H4 (cell line): ENCODE measurements around a stretch of chr10.

- RAMPAGE, long total RNA = no peak
These were observed 158.1 kb downstream of the CDH23 start for GRCh38 chr10:71554804-71555173.

DNA sequence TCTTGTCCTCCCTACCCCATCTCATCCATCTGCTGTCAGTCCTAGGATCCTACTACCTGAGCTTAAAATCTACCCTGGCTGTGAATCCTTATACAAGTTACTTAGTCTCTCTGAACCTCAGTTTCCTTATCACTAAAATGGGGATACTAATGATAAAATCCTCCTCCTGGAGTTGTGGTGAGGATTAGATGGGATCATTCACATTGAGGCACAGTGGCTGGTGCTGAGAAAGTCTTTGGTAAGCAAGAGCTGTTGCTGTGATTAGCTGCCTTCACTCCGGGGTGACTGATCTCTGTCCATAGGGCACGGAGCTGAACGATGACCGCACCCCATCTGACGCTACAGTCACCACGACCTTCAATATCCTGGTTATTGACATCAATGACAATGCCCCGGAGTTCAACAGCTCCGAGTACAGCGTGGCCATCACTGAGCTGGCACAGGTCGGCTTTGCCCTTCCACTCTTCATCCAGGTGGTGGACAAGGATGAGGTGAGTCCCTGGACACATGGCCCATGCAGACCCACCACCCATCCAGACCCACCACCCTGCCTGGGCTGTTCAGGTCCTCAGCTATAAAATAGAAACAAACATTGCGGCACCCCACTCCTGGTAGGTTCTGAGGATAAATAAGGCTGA lies 102.6 kb downstream of the C10orf105 start:
- RAMPAGE, long total RNA = no peak

GRCh38 chr10:71638021-71639192 lies 81.2 kb downstream of the C10orf105 start:
- RAMPAGE, long total RNA = no peak

DNA sequence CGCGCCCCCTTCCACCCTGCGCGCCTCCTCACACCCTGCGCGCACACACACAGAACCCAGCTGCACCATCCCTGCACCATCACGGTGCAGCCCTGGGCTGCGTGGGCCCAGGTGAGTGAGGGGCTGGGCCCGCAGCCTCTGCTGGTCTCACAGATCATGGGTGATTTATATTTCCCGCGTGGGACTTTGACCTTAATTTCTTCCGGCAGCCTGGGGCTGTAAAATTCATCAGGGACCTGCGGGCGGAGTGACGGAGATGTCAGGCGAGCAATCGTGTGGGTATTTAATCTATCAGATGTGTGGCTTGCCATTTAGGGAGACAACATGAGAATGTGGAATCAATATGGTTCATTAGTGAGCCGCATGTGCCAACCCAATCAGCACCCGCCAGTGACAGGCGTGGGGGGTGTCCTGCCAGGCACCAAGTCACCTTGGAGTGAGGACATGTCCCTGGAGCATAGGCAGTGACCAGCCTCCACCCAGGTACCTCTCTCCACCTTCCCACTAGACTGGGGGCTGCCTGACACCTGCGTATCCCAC lies 57.6 kb downstream of the C10orf105 start:
- RAMPAGE, long total RNA = no peak

DNA sequence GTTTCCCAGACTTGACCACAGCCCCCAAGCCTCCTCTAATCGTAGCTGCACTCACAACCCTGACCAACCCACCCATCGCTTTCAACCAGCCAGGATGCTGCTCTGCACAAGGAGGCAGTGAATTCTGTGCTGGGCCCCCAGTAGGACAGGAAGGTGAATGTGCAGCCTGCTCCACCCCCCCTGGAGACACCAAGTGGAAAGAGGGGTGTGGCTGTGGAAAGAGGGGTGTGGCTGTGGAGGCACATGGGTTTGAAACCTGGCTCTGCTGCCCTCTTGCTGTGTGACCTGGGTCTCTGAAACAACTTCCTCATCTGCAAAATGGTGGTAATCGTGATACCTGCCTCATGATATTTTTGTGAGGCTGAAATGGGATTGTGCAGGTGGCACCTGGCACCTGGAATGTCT lies 35.3 kb downstream of the C10orf105 start:
- RAMPAGE, long total RNA = no peak

GRCh38 chr10:71782801-71783433 lies 9.6 kb upstream of the VSIR start:
- RAMPAGE, long total RNA = no peak

- RAMPAGE, long total RNA = no peak
These were observed 29.0 kb downstream of the PSAP start for GRCh38 chr10:71821763-71822806.

DNA sequence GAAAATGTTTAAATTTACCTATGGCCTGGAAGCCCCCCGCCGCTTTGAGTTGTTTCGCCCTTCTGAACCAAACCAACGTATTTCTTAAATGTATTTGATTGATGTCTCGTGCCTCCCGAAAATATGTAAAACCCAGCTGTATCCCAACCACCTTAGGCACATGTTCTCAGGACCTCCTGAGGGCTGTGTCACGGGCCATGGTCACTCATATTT lies 748 bp downstream of the PSAP start:
- RAMPAGE, long total RNA = no peak

DNA sequence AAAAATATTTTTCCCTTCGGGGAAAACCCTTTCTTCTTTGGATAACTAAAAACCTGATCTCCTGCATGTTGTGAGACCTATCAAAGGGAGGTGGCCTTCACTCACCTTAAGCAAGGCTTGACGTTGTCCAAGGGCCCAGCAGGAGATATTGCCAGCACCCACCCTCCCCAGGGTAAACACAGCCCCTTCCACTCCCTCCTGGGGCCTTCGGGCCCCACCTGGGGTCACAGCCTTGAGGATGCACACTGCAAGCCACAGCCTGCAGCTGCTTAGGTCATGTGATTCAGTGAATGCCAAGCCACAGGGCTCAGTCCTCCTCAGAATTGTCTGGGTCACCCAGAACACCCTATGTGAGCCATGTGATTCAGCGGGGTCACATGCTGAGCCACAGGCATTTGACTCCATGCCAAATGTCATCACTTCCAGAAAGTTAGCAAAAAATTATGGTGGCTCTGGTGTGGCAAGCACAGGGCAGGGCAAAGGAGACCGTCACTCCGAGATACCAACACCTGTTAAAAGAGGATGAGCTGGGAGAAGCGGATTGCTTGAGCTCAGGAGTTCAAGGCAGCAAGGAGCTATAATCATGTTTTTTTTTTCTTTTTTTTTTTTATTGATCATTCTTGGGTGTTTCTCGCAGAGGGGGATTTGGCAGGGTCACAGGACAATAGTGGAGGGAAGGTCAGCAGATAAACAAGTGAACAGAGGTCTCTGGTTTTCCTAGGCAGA lies 17.2 kb upstream of the PSAP start:
- RAMPAGE, long total RNA = no peak

GRCh38 chr10:71974355-71974885 lies 10.2 kb downstream of the CHST3 start:
- RAMPAGE, long total RNA = no peak

GRCh38 chr10:72066660-72067356 lies 21.5 kb downstream of the SPOCK2 start:
- RAMPAGE, long total RNA = no peak

- RAMPAGE, long total RNA = no peak
These were observed 487 bp downstream of the SPOCK2 start for GRCh38 chr10:72087908-72088220.

GRCh38 chr10:72089481-72090088 lies 1.2 kb upstream of the SPOCK2 start:
- RAMPAGE, long total RNA = no peak

- RAMPAGE, long total RNA = no peak
These were observed 11.3 kb upstream of the SPOCK2 start for GRCh38 chr10:72099634-72100047.

- RAMPAGE, long total RNA = no peak
These were observed 35.3 kb upstream of the SPOCK2 start for GRCh38 chr10:72123717-72124027.

- RAMPAGE, long total RNA = no peak
These were observed 12.2 kb upstream of the DDIT4 start for GRCh38 chr10:72261444-72262068.

GRCh38 chr10:72275161-72275775 lies 1.5 kb downstream of the DDIT4 start:
- RAMPAGE, long total RNA = no peak

GRCh38 chr10:72315299-72316237 lies 39.2 kb downstream of the DNAJB12 start:
- RAMPAGE, long total RNA = no peak

DNA sequence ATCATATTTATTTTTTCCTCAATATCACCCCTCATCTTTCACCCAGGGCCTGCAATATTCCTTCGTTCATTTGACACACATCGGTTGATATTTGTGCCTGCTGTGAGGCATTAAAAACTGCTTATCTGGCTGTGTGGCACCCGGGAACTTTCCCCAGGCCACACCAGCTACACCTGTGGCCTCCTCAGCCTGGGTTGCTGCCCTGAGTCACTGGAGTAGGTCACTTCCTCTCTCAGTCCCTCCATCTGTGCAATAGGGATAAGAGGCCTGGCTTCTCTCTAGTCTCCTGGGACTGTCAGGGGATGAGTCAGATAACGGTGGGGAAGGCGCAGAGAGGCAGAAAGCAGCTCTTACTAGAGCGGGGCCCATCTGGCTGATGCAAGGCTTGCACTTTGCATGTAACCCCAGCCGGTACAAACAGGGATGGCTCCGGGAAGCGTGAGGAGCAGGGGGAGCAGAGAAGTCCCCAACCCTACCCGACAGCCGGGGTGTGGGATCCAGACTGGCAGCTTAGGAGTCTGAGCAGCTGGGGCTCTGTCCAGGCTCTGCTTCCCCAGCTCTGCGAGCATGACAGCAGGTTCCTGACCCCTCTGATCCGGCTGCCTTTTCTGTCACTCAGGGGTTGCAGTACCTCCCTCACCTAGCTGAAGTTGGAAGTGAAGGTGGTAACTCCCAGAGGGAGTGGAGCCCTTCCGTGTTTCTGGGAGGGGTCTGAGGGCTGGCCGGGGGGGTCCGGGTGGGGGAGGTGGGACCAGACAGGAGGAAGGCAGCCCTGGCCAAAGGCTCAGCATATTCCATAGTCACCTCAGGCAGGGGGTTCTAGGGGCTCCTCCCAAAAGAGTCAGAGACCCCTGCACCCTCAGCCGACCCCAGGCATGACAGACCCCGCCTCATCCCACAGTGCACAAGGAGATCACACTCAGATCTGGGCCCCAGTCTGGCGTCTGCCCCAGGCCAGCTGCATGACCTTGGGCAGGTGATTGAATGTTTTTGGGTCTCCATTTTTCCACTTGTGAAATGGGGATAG lies 33.8 kb downstream of the DNAJB12 start:
- RAMPAGE, long total RNA = no peak

DNA sequence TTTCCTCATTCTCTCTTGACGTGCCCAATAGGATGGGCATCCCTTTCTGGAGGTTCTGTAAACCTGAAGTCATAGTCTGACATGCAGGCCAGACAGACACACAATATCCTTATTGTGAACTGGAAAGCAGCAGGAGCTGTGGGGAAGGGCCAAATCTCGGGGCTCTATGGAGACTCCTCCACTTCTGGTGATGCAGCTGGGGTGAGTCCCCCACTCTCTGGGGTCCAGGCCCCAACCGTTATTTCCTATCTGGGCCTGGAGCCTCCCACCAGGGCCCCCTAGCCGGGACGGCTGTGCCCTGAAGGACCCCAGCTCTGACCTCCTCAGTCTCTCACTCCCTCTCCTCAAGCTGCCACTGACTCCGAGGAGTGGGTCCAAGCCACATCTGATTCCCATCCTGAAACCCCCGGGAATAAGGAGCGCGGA lies 12.8 kb downstream of the DNAJB12 start:
- RAMPAGE, long total RNA = no peak